Occipital lobe (tissue), 2 donors: Measurements from ENCODE around the genes SIAH2, GPR171 and P2RY12.

DNA sequence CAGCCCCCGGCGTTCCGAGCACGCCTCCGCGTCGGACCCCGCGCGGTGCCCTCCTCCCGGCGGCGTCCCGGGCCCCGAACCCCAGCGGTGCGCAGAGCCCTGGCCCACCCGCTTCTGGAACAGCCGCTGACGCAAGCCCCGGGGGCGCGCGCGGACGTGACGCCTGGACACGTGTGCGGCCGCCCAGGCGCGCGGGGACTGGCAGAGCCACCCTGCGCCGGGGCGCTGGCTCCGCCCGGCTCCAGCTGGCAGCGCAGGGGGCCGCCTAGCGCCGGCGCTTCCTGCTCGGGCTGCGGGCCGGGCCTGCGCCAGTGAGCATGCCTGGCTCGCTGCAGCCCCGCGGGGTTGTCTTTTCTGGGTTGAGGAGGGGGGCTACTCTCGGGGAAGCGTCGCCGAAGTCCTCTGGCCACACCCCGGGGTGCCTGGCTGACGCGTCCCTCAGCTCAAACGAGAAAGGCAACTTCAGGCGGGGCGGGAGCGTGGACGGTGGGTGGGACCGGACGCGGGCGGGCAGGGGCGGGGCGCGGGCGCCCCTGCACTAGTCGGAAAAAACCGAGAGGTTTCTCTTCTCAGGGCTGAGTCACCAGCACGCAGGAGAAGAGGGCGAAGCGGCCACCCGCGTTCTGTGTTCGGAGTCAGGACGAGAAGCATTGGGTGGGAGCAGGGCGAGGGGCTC, at the start of gene SIAH2:
TSS of gene SIAH2 (minus strand) at position 137 of the 676 bp plus-strand sequence.
- RAMPAGE, long total RNA, result no peak

DNA sequence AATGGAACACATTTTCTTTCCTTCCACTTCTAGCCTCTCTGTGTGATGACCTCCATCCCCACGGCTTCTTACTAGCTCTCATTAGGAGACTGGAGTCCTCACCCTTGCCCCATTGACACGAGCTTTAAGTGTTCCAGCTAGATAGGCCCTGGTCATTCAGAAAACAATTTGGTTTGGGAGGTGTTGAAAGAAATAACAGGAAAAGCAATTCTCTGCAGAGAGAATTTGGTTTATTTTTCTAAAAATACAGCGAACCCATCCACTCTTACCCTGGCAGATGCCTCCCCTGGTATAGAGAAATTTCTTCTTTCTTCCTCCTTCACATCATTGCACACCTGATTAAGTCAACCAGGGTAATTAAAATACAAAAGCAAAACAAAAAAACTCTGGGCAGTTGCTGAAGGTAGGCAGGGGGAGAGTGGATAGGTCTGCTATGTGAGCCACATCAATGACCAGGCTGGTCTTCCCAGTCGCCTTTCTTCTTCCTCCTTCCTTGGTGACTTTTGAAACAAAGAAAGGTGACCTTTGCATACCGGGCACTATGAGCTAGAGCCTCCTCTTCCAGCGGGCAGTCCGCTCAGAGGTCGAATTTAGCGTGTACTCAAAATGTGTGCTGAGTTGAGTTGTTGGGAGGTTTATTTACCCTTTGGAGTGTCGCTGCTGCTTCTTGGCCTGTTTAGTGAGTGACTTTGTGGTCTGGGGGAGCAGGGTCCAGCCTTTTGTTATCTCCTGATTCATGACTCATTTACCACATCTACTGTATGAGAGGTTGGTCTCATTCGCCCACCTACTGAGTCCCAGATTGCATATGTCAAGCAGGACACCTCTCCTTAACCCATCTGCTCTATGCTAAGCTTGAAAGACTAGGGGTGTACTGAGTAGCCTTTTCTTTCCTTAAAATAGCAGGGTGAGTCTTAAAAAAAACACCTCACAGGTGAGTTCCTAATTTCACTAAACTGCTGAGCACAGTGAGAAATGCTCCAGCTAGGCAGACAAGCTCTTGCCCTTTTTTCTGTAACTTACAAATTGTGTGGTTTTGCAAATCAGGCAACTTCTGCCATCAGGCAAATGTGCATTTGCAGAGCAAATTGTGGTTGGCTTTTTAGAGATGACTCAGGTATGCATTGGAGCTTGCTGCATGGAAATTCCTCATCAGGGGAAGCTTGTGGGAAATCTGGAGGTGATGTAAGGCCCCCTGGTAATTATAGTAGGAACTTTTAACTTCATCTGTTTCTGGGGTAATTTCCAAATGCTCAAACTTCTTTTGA, 3.0 kb upstream of the SIAH2 start:
- RAMPAGE, long total RNA, result no peak

DNA sequence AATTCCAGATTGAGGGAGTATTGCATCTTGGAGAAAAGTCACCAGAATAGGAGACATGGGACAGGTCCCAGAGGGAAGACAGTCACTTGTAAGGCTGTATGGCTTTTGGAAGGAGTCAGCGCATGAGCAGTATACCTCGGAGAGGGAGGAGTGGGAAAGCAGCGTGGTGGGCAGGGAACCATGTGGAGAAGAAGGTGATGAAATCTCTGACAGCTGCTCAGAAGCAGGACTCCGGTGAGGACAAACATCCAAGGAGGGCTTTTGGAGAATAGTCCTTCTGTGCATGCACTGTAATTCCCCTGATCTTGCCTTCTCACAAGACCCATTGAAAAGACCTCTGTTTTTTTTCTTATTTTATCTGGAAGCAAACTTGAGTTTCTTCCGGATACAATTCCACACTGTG, 29.2 kb upstream of the SIAH2 start:
- RAMPAGE, long total RNA, result no peak

GRCh38 chr3:151203049-151203540, at the start of gene GPR171:
TSS of gene GPR171 (minus strand) at chr3:151203216.
- RAMPAGE, long total RNA, result no peak

- RAMPAGE, long total RNA, result no peak
Measured at GRCh38 chr3:151328371-151329150, 788 bp downstream of the P2RY13 start.

GRCh38 chr3:151384488-151385280, at the start of gene P2RY12:
TSS of gene P2RY12 (minus strand) at chr3:151384753.
- RAMPAGE, long total RNA, result no peak

- RAMPAGE, long total RNA, result no peak
Measured at GRCh38 chr3:151839054-151839253, 25.0 kb downstream of the AADAC start.

- RAMPAGE, long total RNA, result no peak
Measured at GRCh38 chr3:151875740-151876206, 2.3 kb downstream of the SUCNR1 start.

DNA sequence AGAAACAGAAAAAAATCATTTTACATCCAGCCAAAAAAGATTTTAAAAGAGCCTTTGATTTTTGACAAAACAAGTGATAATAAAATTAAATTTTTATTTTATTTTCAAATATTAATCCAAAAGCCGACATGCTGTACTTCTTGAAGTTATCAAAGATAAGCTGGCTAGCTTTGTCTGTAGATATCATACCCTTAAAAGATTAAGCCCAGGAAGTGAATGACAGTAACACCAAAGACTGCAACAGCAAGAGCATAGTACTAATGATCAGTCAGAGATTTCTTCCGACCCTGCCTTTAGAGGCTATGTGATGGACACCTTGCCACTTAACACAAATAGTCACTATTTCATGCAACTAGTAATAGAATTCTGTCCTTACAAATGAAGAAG, 9.3 kb upstream of the MBNL1 start:
- RAMPAGE, long total RNA, result no peak

DNA sequence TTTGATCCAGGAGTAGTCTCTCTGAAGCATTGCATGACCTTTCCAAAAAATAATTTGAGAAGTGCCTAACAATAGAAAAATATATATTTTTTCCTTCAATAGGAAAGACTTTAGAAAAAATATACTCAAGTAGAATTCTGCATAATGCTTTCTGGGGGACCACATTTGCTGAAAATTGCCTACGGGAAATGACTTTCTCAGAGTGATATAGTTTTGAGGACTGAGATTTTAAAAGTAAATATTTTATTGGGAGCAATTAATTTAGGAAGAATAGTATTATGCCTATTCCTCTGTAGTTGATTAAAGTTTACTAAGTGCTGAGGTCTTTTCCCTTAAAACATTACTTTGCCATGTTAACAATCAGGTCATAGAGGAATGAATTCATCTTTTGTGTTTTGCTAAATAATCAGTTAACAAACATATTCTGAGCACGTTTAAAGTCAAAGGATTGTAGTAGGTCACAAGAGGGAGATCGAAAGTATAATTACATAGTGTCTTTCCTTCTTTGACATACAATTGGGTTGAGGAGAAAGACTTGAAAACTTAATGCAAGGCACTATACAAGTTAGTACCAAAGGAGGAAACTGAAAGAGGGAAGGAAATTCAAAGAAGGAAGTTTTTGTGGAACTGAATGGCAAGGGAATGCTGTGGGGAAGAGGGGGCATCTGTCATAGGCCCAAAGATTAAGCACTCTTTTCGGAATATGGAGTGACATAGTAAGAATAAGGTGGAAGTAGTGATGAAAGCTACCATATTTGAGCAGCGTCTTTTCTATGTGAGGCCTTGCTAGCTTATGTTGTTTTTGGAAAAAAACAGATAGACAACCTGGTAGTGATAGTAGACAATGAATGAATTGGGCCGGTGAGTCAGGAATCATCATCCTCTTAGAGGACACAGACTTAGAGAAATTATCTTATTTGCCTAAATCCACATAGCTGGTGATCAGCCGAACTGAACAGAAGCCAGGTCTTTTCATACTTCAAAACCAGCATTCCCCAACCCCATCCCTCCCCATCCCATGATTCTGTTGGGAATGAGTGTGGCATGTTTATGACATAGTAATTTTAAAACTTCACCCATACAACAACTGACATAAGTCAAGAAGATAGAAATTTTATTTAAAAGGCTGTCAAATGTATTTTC, 10.0 kb downstream of the MBNL1 start:
- RAMPAGE, long total RNA, result no peak

DNA sequence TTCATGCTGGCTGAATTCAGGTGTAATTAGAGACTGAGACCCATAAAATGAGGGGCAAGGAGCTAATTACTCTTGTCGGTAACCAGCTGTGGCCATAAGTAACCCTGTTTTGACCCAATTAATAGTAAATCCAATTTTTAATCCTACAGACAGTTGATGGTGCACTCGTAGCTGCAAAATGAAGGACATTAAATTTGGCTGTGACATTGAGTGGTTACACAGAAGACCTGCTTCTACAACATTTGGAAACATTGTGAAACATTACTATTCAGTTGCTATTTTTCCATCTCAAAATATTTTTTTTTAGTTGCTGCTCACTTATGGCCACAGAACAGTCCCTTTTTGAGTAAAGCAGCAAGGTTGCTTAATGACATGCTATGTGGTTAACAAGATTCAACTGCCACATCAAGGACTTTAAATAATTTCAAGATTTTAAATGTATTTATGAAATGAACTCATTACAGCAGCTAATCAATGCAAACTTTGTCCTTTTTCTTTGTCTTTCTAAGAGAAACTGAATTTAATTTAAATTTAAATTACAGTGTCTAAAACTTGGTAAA, 33.1 kb downstream of the MBNL1 start:
- RAMPAGE, long total RNA, result no peak

- RAMPAGE, long total RNA, result no peak
Measured at GRCh38 chr3:152302370-152303060, 33.8 kb downstream of the MBNL1 start.

DNA sequence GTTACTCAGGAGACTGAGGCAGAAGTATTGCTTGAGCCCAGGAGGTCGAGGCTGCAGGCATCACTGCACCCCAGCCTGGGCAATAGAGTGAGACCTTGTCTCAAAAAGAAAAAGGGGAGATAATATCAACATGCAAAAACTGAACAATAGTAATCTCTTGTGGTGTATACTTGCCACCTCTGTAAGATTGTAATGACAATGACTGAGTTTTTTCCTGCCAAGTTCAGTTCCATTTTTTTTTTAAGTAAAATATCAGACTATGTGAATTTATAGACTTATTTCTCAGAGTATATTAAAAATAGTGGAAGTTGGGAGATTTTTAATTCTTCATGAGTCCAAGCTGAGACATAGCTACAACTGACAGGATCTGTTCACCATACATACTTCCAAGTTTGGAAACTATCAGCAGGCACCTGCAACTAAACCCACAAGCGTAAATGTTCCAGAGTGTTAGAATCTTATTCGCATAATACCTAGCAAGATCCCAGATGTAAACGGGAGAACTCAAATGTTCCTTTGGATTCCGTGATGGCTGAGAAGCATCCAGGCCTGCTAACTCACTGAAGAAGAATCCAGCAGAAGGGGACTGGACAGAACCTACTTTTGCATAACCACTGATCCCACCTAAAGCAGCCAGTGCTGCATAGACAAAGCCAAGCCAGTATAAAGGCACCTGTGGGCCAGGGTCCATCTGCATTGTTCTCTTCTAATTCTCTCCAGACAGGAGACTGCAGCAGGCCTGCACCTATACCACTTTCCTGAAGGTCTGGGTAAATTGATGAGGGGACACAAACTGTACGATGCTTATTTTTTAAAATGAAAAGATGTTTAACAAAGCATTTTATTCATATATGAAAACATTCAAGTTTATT, 71.7 kb downstream of the MBNL1 start:
- RAMPAGE, long total RNA, result no peak

- RAMPAGE, long total RNA, result no peak
Measured at GRCh38 chr3:152348119-152349403, 79.8 kb downstream of the MBNL1 start.

GRCh38 chr3:152382332-152382712, 113.6 kb downstream of the MBNL1 start:
- RAMPAGE, long total RNA, result no peak

- RAMPAGE, long total RNA, result no peak
Measured at GRCh38 chr3:152385522-152386232, 116.9 kb downstream of the MBNL1 start.

DNA sequence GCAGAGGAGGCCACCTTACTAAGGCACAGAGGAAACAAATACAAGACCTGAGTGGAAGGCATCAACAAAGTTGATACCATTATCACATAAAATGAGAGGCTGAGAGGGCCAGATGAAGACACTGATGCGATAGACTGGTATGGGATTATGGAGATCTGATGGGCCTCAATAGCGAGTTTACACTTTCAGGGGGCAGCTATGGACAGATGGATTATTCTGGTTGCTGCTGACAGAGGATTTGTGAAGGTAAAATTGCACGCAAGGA, 203.8 kb downstream of the MBNL1 start:
- RAMPAGE, long total RNA, result no peak

GRCh38 chr3:153166661-153167446, 4.8 kb downstream of the RAP2B start:
- RAMPAGE, long total RNA, result no peak

- RAMPAGE, long total RNA, result no peak
Measured at GRCh38 chr3:153247382-153247592, 85.3 kb downstream of the RAP2B start.

GRCh38 chr3:153628411-153629173, 466.6 kb downstream of the RAP2B start:
- RAMPAGE, long total RNA, result no peak